B cell (primary cell): ENCODE measurements around the genes SUPV3L1 and LRRC20.

DNA sequence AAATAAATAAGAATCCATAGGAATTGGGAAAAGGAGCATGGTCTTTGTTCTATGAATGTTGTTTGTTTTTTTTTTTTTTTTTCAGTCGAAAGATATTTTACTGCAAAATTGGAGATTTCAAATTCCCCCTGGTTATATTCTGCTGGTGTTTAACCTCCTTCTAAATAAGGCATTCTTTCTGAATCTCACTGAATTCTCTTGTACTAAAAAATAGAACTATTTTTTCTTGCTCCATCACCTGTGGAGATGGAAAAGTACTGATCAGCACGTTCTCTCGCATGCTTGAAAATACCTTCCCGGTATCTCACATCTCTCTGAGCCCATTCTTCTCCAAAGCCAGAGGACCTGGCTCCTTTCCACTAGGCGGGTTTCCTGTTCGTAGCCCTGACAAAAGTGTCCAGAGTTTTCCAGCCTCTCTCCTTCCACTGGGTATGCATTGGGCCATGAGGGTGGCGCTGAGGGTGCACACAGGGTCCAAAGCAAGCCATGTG lies 16.4 kb upstream of the SRGN start:
- PRO-cap, result no peak
- CAGE, long polyA plus RNA, result no peak

DNA sequence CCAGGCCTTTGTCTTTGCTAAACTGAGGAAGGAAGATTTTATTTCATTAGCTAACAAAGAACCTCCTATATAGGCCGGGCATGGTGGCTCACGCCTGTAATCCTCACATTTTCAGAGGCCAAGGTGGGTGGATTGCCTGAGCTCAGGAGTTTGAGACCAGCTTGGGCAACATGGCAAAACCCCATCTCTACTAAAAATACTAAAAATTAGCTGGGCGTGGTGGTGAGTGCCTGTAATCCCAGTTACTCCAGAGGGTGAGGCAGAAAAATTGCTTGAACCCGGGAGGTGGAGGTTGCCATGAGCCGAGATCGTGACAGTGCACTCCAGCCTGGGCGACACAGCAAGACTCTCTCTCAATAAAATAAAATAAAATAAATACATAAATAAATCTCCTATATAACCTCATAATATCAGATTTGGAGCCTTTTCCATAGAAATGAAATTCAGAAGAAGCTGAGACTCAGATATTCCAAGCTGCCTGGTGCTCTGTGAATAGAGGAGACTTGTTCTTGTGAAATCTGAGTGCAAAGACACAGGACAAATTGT lies 7.7 kb downstream of the SRGN start:
- PRO-cap, result no peak
- CAGE, long polyA plus RNA, result no peak

DNA sequence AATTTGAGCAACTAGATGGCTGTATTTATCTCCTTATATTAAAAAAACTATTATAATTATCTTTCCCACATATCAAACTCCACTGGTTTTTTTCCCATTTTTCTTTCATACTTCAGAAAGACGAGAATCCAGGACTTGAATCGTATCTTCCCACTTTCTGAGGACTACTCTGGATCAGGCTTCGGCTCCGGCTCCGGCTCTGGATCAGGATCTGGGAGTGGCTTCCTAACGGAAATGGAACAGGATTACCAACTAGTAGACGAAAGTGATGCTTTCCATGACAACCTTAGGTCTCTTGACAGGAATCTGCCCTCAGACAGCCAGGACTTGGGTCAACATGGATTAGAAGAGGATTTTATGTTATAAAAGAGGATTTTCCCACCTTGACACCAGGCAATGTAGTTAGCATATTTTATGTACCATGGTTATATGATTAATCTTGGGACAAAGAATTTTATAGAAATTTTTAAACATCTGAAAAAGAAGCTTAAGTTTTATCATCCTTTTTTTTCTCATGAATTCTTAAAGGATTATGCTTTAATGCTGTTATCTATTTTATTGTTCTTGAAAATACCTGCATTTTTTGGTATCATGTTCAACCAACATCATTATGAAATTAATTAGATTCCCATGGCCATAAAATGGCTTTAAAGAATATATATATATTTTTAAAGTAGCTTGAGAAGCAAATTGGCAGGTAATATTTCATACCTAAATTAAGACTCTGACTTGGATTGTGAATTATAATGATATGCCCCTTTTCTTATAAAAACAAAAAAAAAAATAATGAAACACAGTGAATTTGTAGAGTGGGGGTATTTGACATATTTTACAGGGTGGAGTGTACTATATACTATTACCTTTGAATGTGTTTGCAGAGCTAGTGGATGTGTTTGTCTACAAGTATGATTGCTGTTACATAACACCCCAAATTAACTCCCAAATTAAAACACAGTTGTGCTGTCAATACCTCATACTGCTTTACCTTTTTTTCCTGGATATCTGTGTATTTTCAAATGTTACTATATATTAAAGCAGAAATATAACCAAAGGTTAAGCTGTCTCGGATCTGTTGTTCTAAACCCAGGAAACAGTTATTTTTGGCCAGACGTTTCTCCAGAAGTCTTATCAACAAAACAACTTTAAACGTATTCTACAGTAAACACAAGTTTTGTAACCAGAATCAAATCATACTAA lies 16.2 kb downstream of the SRGN start:
- PRO-cap, result no peak
- CAGE, long polyA plus RNA, result no peak

- PRO-cap, result bidirectional peak, plus-strand start at chr10:69180250, minus-strand start at chr10:69179916; bidirectional peak, plus-strand start at chr10:69180468, minus-strand start at chr10:69180504; bidirectional peak, plus-strand start at chr10:69180689, minus-strand start at chr10:69180603
- CAGE, long polyA plus RNA, result start-site peak on the plus strand at chr10:69180234-69180276, 71 and 41 reads in 2 replicates
Observed at GRCh38 chr10:69180102-69180786, at the start of gene SUPV3L1. SUPV3L1 (plus strand) TSS chr10:69180234.

DNA sequence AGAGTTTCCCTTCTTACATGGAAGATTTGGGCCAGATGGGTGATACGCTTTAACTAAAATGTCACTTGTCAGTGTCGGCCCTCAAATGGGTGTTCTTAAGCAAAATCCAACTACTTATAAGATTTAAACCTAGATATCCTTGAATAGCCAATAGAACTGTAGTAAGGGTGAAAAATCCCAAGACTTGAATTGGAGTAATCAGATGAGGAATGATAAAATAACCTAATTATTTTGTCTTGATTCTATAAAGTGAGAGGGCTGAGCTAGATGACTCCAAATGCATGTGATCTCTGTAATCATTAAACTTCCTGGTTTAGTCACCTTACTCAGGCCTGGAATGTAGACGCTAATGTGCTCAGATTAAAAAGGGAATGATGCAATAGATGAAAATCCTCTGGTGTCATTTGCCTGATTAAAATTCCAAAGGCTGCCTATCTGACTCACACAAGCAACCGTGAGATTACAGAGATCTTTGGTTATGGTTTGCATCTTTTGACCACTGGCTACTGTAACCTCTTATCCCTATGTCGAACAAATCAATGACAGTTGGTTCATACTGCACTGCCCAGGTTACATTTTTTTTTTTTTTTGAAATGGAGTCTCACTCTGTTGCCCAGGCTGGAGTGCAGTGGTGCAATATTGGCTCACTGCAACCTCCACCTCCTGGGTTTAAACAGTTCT lies 3.0 kb upstream of the HKDC1 start:
- PRO-cap, result no peak
- CAGE, long polyA plus RNA, result no peak

GRCh38 chr10:69237438-69238125 lies 17.4 kb downstream of the HKDC1 start:
- PRO-cap, result no peak
- CAGE, long polyA plus RNA, result no peak

GRCh38 chr10:69317632-69318025 lies 1.0 kb upstream of the HK1 start:
- PRO-cap, result no peak
- CAGE, long polyA plus RNA, result no peak

DNA sequence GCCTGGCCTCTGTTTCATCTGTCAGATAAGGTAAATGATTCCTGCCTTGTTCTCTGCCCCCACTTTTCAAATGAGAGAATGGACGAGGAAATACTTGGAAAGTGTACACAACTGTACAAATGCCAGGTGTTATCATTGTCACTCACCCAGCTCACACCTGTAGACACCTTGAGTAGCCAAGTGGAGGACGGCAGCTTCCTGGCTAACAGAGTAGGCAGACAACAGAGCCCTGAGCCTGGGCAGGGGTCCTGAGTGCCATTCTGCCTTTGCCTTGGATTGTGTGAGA lies 14.0 kb downstream of the HK1 start:
- PRO-cap, result no peak
- CAGE, long polyA plus RNA, result no peak

GRCh38 chr10:69413143-69413448 lies 3.6 kb downstream of the TACR2 start:
- PRO-cap, result no peak
- CAGE, long polyA plus RNA, result no peak

DNA sequence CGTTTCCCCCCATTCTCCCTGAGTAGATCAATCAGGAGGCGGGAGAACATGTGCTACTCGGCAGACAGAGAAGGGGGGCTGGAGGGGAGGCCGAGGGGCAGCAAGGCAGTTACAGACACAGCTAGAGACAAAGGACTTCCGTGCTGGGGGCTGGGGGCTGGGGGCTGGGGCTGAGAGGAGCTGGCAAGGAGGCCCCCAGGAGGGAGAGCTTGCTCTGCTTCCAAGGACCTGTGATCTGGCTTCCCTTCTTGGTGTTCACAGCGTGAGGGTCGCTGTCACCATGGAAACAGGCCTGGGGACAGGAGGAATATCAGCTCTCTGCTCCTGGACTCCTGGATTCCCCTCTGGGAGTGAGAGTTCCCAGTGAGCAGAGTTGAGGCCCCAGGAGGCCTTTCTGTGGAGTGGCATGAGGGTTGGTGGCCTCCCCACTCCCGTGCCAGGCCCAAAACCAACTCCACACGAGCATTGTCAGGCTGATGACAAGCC lies 16.2 kb downstream of the FAM241B start:
- PRO-cap, result no peak
- CAGE, long polyA plus RNA, result no peak

DNA sequence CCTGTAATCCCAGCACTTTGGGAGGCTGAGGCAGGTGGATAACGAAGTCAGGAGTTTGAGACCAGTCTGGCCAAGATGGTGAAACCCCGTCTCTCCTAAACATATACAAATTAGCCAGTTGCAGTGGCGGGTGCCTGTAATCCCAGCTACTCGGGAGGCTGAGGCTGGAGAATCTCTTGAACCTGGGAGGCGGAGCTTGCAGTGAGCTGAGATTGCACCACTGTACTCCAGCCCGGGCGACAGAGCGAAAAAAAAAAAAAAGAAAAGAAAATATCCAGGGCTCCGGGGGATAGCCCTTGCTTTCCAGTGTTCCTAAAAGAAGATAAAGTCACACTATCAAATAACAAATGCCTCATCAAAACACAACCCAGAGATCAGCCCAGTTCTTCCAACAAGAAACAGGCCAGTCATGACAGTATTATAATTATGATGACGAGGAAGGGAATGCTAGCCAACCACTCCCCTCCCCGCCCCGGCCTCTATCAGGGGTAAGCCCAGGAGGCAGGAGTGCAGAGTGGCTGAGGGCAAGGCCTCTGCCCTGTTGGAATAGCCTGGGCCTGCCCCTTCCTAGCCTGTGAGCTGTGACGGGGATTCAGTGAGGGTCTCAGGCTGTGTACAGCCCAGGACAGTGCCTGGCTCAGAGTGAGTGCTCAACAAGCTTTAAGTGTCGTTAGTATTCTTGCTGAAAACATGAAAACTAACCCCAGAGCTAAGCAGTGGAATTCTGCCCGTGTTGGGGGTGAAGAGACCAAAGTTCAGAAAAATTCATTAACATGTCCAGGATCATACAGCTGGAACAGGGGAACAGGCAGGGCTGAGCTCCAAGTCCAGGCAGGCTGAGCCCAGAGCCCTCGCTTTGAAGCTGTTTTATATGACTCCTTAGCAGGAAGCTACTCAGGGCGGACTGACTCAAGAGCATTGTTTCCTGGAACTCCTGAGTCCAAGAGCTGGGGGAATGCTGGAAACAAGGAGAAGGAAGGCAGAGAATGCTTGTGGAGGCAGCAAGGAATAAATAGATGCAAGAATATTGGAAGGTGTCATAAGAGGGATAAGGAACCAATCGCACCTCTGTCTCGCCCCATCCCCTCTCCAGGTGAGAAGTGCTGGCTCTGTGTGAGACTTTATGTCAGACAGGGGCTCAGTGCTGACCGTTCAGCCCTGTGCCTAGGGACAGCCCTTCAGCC lies 54.4 kb downstream of the FAM241B start:
- PRO-cap, result no peak
- CAGE, long polyA plus RNA, result no peak

DNA sequence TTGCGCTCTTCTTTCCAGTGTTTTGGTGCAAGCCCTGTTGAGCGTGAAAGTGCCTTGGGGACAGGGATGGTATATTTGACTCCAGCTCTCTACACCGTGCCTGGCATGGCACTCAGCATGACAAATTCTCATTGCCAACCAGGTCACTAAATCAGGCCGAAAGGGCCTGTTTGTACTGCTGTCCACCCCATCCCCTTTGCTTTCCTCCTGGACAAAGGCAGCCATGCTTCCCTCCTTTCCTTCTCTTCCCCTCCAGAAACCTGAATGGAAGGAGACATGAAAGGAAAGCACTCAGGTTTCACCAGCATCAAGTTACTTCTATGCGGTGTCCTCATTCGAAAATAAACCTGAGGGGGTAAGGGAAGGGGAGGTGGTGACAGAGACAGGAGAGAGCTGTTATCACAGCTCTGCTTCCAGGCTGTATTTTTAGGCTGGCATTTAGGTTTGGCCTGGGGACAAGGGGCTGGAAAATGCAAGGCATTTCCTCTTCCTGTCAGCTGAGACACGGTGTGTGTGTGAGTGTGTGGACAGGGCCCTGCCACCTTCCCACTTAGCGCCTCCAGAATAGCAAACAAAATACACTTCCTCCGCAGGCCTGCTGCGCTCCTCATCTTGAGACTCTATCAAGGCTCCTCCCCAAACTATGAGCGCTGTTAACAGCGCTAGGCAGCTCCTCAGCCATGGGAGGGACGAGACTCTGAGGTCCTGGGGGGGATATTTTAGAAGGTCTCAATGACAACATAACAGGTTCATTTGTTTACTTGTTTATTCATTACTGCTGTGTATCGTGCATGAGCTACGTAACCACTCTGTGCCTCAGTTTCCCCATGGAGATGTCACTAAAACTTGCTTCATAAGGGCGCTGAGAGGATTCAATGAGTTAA lies 79.8 kb upstream of the COL13A1 start:
- PRO-cap, result no peak
- CAGE, long polyA plus RNA, result no peak

- PRO-cap, result no peak
- CAGE, long polyA plus RNA, result no peak
Observed at GRCh38 chr10:70053451-70054667, 1.2 kb downstream of the MACROH2A2 start.

DNA sequence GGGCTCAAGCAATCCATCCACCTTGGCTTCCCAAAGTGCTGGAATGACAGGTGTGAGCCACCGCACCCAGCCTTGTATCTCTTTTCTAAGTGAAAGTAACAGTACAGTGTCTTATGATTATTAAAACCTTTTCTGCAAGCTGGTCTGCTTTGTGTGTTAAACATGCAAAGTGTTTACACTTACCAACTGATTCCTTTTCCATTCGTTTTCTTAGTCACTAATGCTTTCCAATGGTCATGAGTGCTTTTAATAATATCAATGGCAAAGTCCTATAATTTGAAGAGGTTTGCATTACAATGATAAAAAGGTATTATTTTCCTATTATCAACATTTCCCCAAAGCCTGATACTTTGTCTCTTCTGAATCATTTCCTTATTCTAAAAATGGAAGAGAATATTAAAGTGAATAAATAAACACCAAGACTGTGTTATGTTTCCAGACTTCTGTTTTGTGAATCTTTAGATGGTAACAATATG lies 24.2 kb downstream of the PPA1 start:
- PRO-cap, result no peak
- CAGE, long polyA plus RNA, result no peak

DNA sequence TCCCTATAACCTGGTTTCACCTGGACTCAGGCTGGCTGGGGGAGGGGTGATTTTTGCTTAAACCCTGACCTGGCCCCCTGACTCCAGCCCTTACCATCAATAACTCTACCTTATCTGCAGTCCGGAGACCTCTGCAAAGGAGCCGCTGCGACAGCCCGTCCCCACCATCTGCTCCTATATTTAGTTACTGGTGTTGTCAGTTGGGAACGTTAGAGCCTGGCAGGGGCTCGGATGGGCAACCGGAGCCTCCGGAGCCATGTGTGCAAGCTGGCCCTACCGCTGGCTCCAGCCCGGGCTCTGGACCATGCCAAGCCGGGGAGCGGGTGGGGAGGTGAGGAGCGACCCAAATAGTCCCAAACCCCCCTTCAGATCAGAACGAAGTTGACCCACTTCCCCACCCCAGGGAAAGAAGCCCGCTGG lies 1.0 kb downstream of the LRRC20 start:
- PRO-cap, result no peak
- CAGE, long polyA plus RNA, result no peak

DNA sequence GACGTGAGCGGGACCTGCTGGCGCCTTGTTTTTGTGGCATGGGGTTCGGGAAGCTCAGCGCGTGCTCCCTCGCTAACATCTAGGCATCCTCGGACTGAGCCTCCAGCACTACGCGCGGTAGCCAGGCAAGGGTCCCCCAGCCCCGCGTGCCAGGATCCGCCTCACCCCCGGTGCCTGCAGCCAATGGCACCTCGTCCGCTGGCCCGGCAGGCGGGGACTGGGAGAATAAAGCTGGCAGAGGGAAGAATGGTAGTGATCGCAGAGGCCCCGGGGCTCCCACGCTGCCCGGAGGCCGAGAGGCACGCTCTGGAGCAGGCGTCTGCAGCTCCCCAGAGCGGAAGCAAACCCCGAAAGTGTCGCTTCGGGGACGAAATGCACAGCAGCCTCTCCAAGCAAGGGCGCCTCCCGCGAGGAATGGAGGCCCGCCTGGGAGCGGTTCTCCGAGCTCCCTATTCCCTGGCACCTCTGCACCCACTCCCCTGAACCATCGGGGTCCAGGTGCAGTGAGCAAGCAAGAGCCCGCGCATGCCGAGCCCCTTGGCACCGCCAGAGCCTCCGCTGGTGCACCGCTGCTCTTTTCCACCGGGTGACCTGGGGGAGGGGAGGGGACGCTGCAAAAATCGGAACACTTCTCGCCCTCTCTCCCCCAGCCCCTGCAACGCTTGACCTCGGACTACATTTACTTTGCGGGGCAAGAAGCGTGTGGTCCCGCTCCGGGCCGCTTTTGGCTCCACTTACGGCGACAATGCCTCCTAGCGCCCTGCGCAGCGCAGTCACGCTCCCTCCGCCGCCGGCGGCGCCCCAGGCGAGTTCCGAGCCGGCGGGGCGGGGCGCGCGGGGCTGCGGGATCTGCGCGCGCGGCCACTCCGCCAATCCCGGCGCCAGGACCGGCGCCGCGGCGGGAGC lies at the start of gene LRRC20:
Gene LRRC20 (minus strand): TSS at position 815 of the 906 bp plus-strand sequence.
- PRO-cap, result no peak
- CAGE, long polyA plus RNA, result no peak

GRCh38 chr10:70405124-70406231 lies 1.5 kb downstream of the EIF4EBP2 start:
- PRO-cap, result no peak
- CAGE, long polyA plus RNA, result no peak

DNA sequence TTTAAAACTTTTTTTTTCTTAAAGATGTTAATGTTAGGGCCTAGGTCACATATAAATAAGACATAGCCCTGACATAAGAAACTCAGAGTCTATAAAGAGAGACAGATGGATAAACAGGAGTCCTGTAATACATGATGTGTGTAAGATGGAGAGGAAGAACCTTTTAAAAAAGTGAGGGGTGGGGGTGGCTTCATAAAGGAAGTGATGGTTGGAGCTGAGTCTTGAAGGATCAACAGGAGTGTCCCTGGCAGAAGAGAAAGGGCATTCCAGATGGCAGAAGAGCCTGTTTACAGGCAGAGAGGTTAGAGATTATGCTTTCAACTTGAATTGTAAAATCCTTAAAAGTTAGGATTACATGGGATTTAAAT lies 15.5 kb downstream of the EIF4EBP2 start:
- PRO-cap, result no peak
- CAGE, long polyA plus RNA, result no peak

DNA sequence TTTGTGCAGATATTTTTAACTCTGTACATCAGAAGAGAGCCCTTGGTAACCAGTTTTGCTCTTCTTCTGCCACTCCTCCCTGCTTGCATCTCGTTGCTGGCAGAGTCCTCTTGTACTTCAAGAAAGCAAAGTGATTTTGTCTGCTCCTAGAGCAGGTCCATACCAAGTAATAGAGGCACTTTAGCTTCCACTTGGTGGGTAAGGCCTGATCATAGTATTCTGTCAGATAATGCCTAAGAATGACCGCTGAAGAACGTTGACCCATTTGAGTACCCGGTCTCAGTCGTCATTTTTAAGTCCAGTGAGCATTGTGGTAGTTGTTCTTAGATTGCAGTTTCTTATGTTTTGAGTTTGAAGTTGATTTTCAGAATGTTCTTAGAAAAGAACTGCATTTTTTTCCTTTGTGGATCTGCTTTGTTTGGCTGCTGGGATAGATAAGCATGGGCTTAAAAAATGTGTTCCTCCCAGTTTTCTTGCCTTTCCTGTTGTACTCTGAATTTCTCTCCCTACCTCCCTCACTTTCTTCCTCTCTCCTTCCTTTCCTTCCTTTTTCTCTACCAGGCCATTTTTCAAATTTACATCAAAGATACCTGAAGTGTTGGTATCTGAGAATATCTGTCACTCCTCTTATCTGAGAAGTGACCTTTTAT lies 18.6 kb downstream of the EIF4EBP2 start:
- PRO-cap, result no peak
- CAGE, long polyA plus RNA, result no peak

GRCh38 chr10:70440199-70440740 lies 1.2 kb downstream of the NODAL start:
- PRO-cap, result no peak
- CAGE, long polyA plus RNA, result no peak